SK-N-MC (cell line): ENCODE data around the genes SHISA2 and PDX1.

GRCh38 chr13:26012025-26012868 lies 39.6 kb downstream of the SHISA2 start:
- RRBS: 55% methylated on average over 5 of the region's 54 CpGs

DNA sequence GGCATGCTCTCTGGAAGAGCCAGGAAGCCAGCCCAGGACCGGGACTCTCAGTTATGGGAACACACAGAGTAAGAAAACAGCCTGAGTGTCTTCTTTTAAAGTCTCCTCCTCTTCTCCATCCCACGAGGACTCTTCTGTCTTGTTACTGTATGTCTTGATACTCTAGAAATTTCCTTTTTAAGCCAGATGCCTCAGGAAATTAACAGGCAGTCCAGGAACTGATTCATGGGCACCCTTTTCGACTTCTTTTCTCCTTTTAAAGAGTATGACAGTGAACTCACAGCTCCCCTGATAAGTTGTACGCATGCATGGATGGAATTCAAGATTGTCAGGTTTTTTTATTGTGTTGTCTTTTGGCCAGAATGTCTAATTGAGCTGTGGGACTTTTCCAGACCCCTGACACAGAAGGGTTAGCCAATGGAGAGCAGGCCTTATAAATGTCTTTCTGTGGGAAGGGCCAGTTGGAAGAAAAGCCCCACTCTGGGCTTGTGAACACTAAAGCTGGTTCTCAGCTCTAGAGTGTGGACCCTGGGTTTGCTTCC lies 33.5 kb downstream of the SHISA2 start:
- RRBS: no CpG with 5 or more reads among the region's 4 CpGs

DNA sequence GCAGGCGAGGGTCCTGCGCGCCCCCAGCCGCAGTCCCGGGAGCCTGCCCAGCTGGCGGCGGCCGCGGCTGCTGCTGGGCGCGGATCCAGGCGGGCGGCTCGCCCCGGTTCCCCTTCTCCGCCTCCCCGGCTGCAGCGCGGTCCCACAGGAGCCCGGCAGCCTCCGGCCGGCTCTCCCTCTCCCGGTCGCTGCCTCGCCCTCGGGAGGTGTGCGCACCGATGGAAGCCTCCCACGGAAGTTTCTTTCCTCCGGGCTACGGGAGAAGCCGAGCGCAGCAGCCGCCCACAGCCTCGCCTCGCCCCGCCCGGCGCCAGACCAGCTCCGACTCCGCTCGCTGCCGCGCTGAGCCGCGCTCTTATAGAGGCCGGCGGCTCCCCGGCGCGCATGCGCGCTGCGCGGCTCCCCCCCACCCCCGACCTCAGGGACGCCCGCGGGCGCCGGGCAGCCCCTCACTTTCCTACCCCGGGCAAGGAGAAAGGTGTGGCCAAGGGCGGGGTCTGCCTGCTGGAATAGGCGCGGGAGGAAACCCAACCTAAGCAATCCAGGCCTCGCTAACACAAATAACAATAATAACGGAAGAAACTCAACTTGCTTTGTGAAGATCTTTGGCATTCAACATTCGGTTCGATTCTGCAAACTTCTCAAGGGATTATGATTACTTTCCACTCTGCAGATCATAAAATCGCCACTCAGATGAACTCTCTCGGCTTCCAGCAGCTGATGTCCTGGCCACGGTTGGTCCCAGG lies at the start of gene SHISA2:
SHISA2 (minus strand) TSS at position 329 of the 746 bp plus-strand sequence.
- RRBS: 2% methylated on average over 50 of the region's 72 CpGs

DNA sequence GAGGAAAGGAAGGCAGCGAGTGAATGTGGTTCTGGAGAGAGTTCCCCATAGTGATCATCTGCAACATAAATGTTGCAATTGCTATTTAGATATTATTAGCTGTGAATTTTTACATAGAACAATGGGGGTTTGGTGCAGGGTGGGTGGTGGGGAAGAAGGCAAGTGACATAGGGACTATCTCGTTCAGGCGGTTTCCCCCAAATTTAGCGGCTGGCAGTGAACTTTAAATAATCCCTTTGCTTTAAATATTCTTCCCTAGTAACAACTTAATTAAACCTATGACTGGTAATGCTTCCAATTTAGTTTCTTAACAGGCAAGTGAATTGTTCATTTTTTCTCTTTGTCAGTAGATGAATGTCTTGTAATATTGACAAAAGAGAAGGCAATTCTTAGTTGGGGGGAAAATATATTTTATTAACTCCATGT lies 1.3 kb downstream of the CDK8 start:
- RRBS: no CpG with 5 or more reads among the region's 4 CpGs

DNA sequence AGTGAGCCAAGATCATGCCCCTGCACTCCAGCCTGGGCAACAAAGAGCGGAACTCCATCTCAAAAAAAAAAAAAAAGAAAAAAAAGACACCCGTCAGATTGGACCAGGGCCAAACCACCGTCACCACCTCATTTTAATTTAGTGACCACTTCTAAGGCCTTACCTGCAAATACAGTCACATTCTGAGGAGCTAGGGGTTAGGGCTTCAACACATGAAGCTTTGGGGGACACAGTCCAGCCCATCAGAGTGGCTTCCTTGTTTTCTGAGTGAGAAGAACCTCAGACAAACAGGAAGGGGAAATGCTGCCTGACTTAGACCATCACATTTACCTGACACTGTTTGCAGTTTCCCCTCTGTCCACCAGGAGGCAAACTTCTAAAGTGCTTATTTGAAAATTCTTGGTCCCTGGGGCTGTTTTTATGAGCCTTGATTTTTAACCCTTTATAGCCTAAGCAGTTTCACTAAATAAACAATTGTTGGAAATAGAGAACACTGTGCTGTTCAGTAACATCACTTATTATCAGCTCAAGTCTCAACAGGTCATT lies 75.0 kb upstream of the WASF3 start:
- RRBS: no CpG with 5 or more reads among the region's 3 CpGs

DNA sequence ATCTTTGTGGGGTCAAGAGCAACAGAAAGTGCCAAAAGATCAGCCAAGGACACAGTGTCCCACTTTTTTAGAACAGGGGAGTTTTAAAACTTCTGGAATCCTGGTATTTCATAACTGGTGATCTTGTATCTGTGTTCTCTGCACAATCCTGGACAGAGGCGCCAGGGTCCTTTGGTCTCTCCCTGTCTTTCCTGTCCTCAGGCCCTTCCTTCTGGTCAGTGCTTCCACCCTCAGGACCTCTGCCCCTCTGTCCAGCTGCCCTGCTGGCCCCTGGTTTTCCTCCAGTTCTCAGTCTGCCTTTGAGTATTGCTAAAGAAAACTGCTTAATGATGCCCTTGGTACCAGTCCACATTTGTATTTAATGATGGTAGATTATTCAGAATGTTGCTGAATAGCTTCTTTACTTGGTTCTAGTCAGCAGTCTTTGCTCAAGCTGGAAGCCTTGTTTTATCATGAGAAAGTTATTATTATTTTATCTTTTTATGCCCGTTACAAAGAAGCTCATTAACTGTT lies 47.4 kb downstream of the WASF3 start:
- RRBS: no CpG with 5 or more reads among the region's 2 CpGs

GRCh38 chr13:26997322-26997932 lies 174.2 kb downstream of the USP12 start:
- RRBS: no CpG with 5 or more reads among the region's 6 CpGs

DNA sequence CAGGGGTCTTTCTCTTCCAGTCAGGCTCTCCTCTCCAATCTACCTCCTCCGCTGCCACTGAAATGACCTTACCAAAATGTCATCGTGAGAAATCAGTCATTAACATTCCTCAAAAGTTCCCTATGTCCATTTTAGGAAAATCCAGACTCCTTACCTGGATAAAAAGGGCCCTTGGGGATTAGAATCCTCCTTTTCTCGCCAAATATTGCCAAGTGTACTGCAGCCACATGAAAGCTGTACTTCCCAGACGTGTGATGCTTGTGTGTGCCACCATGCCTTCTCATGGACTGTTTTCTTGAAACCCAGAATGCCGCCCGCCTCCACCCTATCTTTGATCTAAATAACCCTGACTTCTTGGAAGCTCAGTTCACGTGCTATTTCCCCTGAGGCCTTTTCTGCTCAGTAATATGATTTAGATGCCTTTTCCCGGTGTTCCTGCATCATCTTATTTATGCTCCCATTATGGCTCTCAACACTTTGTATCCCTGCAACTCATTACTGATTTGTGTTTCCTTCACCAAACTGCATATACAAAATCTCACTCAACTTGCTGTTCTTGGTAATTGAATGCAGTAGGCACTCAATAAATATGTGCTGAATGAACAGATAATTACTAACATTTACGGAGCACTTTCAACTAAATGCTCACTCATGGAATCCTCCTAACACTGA lies 116.1 kb downstream of the USP12 start:
- RRBS: no CpG with 5 or more reads among the region's 9 CpGs

DNA sequence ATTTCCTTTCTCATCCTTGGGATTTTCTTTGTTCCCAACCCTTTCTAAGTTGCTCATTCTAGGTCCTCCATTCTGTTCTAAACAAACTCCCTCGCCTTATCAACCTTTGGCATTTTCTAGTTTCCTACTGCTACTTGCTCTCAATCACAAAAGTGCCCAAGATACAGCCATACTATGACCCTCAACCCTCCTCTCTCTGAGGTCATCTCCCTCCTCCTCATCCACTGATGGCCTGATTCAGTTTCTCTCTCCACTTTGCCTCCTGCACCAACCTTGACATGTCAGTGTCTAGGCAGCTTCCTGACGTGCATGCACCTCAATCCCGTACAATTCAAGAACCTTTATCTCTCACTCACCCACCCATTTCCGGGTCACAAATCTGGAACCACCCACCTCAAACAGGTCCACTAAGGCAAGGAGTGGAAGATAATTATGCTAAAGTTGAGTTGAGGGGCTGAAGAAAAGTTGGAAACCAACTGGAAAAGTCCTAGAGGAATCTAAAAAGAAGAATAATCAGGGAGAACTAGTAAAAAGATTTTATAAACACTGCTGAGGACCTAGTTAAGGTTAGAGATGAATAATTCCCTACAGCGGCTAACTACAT lies 71.2 kb downstream of the USP12 start:
- RRBS: no CpG with 5 or more reads among the region's 5 CpGs

- RRBS: no CpG with 5 or more reads among the region's 8 CpGs
These were observed 22.5 kb downstream of the RASL11A start for GRCh38 chr13:27292946-27293705.

DNA sequence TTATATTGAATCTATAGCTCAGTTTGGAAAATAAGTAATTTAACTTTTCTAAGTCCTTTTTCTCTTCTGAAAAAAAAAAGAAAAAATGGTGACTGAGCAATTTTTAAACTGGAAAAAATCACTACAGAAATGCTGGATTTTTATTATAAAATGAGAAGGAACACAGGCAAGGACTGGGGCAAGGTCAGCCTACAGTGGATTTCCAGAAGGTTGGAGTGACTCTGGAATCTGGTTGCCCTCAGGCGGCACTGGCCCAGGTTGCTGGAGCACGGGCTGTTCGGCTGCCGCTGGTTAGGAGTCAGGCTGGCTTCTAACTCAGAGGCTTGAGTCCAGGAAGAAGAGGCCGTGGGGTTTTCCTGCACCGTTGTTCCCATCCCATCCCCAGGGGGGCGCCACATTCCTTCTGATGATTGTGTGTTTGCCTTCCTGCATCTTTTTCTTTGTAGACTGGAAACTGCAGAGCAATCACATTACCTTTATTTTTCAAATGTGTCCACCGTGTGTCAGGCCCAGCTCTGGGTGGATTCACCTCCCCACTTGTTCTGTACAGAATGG lies 44.6 kb upstream of the GTF3A start:
- RRBS: no CpG with 5 or more reads among the region's 8 CpGs

GRCh38 chr13:27919551-27920447 lies at the start of gene PDX1:
PDX1 (plus strand) TSS chr13:27920000.
- RRBS: 5% methylated on average over 37 of the region's 74 CpGs

DNA sequence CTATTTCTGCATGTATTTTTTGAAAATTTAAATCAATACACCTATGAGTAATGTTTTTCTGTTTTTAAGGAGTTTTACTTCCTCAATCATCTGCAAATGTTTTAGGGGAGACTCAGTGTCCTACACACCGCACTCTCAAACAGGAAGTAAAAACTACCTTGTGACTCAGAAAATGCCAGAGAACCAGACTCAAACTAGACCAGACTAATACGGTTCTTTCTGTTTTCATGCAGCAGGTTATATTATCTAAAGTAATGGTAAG lies 52.6 kb downstream of the FLT3 start:
- RRBS: no CpG with 5 or more reads among the region's 2 CpGs

DNA sequence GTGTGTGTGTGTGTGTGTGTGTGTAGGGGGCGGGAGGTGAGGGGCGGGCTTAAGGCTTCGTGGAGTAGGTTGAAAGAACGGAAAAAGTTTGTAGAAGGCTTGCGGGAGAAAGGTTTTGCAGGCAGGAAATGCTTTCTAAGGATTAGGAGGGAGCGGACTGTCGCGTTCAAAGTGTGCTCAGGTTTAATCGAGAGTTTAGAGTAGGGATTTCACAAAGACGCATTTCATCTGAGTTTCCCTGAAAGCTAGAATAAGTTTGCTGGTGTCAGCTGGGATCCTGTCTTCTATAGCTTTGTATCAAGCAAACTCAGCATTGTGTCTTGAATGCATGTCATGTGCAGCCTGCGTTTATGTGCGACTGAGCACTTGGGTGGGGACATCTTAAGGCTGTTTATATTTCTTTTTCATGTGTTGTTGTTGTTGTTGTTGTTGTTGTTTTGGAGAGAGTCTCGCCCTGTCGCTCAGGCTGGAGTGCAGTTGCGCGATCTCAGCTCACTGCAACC lies 1.2 kb downstream of the PAN3 start:
- RRBS: no CpG with 5 or more reads among the region's 16 CpGs

- RRBS: no CpG with 5 or more reads among the region's 2 CpGs
These were observed 75.8 kb downstream of the PAN3 start for GRCh38 chr13:28214216-28214455.

DNA sequence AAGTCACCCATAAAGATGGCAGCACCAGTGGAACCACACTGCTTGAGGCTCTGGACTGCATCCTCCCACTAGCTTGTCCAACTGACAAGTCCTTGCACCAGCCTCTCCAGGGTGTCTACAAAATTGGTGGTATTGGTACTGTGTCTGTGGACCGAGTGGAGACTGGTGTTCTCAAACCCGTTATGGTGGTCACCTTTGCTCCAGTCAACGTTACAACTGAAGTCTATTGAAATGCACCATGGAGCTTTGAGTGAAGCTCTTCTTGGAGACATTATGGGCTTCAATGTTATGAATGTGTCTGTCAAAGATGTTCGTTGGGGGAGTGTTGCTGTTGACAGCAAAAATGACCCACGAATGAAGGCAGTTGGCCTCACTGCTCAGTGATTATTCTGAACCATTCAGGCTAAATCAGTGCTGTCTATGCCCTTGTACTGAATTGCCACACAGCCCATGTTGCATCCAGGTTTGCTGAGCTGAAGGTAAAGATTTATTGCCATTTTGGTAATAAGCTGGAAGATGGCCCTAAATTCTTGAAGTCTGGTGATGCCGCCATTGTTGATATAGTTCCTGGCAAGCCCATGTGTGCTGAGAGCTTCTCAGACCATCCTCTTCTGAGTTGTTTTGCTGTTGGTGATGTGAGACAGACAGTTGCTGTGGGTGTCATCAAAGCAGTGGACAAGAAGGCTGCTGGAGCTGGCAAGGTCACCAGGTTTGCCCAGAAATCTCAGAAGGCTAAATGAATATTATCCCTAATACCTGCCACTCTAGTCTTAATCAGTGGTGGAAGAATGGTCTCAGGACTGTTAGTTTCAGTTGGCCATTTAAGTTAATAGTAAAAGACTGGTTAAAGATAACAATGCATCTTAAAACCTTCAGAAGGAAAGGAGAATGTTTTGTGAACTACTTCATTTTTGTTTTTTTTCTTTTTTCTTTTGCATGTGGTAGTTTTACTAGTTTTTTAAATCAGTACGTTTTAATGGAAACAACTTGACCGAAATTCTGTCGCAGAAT lies 77.1 kb downstream of the PAN3 start:
- RRBS: no CpG with 5 or more reads among the region's 9 CpGs

GRCh38 chr13:28256028-28256675 lies 117.8 kb downstream of the PAN3 start:
- RRBS: no CpG with 5 or more reads among the region's 5 CpGs

GRCh38 chr13:28429488-28430502 lies 65.1 kb downstream of the FLT1 start:
- RRBS: no CpG with 5 or more reads among the region's 13 CpGs

DNA sequence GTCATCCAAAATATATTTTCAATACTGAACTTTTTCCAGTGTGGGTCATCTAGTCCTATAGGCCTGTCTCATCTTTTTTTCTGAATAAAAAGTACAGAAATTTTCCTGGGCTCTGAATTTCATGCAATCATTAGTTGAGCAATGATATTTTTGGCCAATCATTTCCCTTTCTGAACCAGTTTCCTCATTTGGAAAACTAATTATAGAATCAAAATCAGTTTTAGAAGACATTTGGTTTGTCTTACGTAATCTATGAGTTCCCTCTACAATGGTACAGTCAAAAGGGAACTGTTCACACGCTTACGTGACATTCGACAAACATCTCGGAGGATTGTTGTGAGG lies 27.0 kb downstream of the FLT1 start:
- RRBS: no CpG with 5 or more reads among the region's 5 CpGs